NB4 (cell line): ENCODE results near the genes ANKRD50 and PGRMC2.

GRCh38 chr4:124710981-124711830 lies 1.3 kb downstream of the ANKRD50 start:
- RRBS, result no CpG with 5 or more reads among the region's 12 CpGs

DNA sequence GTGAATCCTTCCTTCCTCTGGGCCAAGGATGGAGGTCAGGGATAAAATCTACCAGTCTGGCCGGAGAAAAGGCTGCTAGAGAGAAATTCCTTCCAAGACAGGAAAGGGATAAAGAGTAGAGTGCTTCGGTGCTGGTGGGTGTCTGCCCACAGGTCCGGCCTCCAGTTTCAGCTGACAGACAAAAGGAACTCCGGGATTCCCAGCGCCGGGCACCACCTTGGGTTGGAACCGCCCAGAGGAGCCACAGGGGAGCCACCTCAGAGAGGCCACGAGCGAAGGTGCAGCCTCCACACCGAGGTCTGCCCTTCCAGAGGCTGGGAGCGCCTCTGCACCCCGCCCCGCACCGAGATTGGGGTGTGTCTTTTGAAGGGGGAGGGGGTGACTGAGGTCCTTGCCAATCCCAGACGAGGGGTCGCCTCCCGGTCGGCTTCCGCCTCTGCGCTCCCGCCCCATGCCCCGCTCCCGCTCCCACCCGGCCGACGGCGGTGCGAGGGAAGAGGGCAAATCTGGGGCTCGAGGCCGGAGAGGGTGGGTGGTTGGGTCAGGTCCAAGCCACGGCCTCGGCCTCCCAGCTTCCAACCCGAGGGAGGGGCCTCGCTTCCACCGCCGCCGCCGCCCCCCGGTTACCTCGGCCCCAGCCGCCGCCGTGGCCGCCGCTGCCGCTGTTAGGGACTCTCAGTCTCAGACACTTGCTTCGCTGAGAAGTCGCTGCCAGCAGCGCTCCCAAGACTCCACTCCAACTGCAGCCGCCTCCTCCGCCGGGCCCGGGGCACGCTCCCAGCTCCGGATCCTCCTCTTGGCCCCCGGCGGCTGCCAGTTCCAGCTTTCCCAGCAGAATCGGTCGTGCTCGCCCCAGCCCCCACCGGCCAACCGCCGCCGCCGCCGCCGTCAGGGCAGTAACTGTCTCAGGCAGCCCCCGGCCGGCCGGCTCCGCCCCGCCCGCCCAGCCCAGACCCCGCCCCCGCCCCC lies at the start of gene ANKRD50:
Gene ANKRD50, minus strand, starts transcription at position 902 of the 969 bp plus-strand sequence.
- RRBS, result 1% methylated on average over 41 of the region's 75 CpGs

DNA sequence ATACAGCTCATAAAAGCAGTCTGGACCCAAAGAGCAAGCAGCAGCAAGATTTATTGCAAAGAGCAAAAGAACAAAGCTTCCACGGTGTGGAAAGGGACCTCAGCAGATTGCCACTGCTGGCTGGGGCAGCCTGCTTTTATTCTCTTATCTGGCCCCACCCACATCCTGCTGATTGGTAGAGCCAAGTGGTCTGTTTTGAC lies 85.7 kb upstream of the FAT4 start:
- RRBS, result no CpG with 5 or more reads among the region's 1 CpG

DNA sequence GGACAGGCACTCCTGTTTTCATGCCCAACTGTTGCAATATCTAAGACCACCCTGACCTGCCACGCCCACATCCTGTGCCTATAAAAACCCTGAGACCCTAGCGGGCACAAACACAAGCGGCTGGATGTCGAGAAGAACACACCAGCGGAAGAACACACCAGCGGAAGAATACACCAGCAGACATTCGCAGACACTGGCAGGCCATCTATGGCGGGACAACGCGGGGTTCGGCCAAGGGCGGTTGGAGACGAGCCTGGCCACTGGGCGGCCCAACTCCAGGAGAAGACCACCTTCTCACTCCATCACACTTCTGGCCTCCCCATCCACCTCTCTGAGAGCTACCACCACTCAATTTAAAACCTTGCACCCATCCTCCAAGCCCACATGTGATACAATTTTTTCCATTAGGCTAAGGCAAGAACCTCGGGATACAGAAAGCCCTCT lies 361.4 kb downstream of the FAT4 start:
- RRBS, result no CpG with 5 or more reads among the region's 15 CpGs

DNA sequence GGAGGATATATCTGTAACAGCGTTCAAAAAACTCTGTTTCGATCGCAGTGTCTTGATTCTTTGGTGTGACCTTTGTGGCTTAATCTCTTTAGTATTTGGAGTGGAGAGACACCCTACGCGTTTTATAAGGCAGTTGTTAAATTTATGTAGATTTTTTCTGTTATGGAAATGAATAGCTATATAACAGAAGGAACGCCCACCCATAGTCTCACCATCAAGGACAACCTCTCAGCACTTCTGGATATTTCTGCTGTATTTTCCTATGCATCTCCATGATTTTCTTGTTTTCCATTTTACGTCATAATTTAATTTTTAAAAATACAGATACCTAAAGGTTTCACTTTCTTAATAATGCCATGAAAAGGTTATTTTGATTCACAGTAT lies 705 bp downstream of the INTU start:
- RRBS, result no CpG with 5 or more reads among the region's 7 CpGs

GRCh38 chr4:127677529-127678312 lies 45.0 kb downstream of the INTU start:
- RRBS, result no CpG with 5 or more reads among the region's 13 CpGs

DNA sequence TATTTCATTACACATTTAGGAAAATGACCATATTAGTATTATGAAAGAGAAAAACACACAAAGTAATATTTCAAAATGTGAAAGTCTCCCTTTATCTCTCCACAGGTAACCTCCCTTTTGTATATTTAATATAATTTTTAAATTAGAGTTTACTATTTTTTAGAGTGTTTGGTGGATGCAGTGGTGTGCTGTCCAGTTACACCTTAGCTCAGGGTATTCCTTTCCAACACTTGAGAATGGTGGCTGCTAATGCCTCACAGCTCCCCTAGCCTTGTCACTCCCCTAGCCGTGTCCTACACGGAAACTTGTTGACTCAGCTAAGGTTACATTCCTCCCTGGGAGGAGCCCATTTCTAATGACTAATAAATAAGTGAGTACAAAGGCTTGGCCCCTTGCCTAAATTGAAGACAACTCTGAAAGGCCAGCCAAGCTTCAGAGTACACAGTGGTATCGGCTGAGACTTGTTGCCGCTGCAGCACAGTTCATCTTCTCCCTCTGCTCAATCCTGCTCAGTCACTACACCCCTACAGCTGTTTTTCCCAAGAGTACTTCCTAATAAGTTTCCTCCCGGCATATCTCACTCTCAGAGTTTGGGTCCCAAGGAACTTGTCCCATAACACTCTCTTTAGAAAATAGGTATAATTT lies 21.3 kb upstream of the SLC25A31 start:
- RRBS, result no CpG with 5 or more reads among the region's 5 CpGs

DNA sequence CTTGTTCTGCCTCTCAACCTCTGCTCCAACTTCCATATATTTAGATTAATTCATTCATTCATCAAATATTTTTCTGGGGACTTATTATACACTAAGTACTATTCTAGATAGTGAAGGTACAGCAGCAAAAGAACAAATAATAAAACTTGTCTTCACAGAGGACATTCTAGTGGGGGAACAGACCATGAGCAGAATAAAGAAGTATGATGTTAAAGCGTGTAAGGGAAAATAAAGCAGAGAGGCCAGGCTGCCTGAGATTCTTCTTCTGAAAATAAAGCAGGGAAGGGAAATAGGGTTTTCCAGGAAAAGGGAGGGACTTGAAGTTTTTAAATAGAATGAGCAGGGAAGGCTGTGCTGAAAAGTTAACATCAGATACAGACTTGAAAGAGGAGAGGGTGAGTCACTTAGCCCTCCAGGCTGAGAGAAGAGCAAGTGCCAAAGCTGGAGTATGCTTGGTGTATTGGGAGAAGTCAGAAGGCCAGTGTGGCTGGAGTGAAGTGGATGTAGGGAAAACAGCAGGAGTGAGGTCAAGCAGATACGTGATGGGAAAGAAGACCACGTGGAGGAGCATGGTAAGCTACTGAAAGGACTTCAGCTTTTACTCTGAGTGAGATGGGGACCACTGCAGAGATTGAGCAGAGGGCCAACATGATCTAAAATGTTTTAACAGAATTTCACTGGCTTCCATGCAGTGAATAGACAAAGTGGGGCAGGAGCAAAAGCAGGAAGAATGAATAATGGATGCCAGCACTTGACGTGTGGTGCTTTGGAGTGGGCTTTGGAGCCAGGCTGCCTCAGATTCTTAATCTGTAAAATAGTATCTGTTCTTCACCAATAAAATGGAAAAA lies 9.9 kb upstream of the PLK4 start:
- RRBS, result no CpG with 5 or more reads among the region's 4 CpGs

DNA sequence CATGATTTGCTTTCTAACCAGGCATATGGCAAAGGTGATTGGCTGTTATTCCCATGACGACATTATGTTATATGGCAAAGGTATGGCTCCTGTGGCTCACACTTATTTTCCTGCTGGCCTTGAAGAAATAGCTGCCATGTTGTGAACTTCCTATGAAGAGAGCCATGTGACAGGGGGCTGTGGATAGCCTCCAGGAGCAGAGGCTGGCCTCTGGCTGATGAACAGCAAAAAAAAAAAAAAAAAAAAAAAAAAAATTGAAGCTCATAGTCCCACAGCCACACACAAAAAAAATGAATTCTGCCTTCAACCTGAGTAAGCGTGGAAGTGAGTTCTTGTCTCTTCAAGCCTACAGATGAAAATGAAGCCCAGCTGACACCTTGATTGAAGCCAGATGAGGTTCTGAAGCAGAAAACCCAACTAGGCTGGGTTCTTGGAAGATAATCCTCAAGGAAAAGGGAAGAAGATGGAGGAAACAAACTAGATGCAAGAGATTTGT lies 8.4 kb downstream of the ABHD18 start:
- RRBS, result no CpG with 5 or more reads among the region's 2 CpGs

GRCh38 chr4:128012150-128012842 lies 47.1 kb downstream of the ABHD18 start:
- RRBS, result no CpG with 5 or more reads among the region's 1 CpG

- RRBS, result no CpG with 5 or more reads among the region's 3 CpGs
These were observed 29.5 kb upstream of the LARP1B start for GRCh38 chr4:128031616-128032070.

DNA sequence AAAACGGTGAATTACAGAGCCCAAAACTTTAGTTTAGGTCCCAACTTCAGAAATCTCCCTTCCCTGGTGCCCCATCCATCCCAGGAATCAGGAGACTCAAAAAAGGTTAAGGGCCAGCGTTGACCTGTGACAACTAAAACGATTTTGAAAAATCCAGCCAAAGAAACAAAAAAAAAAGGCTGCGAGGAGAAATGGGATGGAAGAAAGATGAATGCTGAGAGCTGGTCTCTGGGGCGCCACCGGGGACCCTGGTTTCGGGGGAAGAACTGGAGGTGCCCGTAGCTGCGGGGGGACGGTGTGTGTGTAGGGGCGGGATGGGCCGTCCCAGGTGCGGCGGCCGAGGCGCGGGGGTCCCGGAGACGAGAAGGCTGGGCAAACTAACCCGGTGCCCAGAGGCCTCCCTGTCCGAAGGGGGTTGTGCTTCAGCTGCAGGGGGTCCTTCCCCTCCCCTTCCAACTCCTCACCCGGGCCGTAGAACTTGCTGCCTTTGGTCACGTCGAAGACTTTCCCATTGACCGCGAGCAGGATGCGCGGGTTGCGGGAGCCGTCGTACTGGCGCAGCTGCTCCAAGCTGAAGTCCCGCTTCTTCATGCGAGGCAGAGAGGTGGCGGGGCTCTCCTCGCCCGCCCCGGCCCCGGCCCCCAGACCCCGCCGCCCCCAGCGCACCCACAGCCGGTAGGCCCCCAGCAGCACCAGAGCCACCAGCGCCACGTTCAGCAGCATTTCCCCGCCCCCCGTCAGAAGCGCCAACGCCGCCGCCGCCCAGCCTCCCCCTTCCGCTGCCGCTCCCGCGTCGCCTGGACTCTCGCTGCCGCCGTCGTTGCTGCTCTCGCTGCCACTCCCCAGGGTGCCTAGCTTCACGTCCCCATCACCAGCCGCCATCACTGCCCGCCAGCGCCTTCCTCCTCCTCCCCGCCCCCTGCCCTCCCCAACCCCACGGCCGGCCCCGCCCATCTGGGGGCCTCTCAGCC lies at the start of gene PGRMC2:
Gene PGRMC2, minus strand, starts transcription at position 905 of the 971 bp plus-strand sequence.
- RRBS, result 2% methylated on average over 12 of the region's 71 CpGs

DNA sequence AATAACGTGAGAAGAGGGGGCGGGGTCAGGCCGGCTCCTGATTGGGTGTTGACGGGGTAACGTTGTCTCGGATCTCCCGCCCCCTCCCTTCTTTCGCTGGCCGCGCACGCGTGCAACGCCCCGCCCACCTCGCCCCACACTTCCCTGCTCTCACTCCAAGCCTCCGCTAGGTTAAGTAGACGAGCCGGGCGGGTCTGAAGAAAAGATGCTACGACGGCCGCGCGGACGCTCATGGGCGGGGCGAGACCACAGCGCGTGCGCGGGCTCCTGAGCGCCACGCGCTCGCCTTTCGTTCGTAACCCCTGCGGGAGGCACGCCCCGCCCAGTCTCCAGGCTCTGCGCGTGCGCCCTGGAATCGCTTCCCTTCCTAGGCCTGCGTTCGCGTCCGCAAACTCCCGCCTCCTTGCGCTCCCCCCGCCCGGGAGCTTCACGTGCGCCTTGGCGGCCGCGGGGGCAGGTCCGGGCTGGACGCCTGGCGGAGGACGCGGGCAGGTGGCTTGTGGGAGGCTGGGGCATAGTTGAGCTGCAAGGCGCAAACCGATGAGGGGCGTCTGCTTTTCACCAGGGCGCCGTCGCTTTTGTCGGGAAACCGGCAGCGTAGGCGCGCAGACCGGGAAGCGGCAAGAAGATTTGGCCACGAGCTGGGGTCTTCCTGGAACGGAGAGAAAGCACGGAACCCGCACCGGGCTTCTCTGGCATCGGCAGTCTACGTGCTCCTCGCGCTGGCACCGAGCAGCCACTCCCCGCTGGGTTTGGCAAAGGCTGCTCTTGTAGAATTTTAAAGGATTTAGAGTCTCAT lies 466 bp upstream of the PGRMC2 start:
- RRBS, result under 1% methylated on average over 17 of the region's 86 CpGs

- RRBS, result no CpG with 5 or more reads among the region's 2 CpGs
These were observed 182.3 kb upstream of the PGRMC2 start for GRCh38 chr4:128469745-128470466.

DNA sequence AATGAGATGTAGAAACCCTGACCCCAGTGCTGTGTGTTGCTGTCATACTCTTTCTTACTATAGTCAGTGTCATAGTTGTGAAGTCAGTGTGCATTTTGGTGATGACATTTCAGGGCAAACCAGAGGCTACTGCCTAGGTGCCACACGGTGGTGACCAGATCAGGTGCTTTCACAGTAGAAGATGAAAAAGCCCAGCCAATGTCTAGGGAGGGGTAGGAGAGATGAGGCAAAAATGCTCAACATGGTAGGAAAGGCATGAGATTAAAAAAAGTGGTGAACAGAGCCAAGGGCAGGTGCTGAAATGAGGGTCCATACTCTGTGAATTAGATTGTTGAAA lies 185.2 kb upstream of the PGRMC2 start:
- RRBS, result no CpG with 5 or more reads among the region's 1 CpG

DNA sequence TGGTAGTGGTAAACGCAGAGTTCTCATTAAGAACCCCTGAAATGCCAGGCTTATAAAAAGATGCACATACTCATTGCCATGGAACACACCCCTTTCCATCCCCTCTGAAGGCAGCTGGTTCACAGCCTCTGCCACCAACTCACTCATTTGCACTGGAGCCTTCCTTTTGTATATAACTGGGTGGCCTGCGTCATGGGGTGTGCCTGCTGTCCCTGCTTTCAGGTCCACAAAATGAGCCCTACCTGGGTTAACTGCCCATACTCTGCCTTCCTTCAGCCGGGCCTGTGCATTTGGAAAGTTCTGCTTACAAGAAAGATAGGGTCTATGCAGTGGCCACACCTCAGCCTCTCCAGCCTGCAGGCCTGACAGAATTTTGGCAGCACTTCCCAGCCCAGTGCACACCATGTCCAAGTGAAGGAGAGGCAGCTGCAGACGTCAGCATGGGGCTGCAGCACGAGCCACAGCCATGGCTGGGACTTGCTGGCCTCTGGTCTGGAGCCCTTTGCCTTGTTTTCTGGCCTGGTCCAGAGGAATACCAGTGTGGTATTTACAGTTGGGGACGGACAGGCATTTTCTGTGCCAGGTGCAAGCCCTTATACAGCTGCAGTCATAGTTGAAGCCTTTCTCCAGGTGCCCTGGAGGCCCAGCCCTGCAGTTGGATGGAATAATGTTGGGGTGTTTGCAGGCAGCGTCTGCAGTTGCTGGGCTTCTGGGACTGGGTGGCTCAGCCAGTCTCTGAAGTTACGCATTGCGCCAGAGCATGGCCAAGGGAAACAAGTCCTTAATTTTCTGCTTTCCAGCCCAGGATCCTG lies 26.0 kb downstream of the JADE1 start:
- RRBS, result no CpG with 5 or more reads among the region's 9 CpGs

- RRBS, result no CpG with 5 or more reads among the region's 1 CpG
These were observed 138.9 kb downstream of the JADE1 start for GRCh38 chr4:128948316-128948790.

GRCh38 chr4:129094347-129094557 lies 913 bp upstream of the SCLT1 start:
- RRBS, result no CpG with 5 or more reads among the region's 3 CpGs

- RRBS, result 94% methylated on average over 8 of the region's 32 CpGs
These were observed 734 bp upstream of the PCDH10 start for GRCh38 chr4:133148287-133148833.

DNA sequence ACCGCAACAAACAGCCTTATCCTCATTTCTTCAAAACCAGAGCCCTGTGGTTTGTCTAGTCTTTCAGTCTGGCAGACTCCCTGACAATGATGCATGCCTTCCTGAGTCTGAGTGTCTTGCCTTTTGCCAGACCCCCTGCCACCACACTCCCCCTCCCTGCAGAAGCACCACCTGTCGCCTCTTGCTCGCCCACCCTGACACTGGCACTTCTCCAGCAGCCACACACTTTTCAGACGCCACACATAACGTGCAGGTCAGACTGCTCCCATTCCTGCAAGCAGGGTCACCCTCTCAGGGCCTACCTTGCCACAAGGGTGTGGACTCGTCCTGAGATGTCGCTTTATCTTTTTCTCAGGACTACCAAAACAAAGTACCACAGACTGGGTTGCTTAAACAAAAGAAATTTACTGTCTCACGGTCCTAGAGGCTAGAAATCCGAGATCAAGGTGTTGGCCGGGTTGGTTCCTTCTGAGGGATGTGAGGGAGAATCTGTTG lies 349.1 kb upstream of the NOCT start:
- RRBS, result no CpG with 5 or more reads among the region's 10 CpGs